Non-pigmented ciliary epithelial cell (primary cell): ENCODE data around the genes RHBDF1, MPG, CAPN15, METTL26 and ANTKMT.

DNA sequence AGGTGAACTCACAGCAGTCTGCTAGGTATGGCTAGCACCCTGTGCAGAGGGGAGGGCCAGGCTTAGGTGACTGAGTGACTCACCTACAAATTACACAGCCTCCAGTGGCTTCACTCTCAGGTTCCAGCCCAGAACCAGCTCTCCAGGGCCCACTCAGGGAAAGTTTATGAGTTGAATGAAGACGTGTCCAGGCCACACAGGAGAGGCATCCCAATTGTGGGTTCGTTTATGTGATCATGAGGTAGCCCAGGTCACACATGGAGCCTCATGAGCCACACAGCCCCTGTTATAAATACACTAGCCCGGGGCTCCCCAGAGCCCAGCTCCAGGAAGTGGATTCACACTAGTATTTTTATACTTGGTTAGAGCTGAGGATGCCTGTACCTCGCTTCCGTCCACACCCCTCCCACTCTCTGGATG is 27.5 kb downstream of the POLR3K start:
- RRBS: no CpG with 5 or more reads among the region's 5 CpGs

- RRBS: 5% methylated on average over 11 of the region's 86 CpGs
These were observed at the start of gene RHBDF1 for GRCh38 chr16:72348-73359. RHBDF1 (minus strand) TSS chr16:72631.

DNA sequence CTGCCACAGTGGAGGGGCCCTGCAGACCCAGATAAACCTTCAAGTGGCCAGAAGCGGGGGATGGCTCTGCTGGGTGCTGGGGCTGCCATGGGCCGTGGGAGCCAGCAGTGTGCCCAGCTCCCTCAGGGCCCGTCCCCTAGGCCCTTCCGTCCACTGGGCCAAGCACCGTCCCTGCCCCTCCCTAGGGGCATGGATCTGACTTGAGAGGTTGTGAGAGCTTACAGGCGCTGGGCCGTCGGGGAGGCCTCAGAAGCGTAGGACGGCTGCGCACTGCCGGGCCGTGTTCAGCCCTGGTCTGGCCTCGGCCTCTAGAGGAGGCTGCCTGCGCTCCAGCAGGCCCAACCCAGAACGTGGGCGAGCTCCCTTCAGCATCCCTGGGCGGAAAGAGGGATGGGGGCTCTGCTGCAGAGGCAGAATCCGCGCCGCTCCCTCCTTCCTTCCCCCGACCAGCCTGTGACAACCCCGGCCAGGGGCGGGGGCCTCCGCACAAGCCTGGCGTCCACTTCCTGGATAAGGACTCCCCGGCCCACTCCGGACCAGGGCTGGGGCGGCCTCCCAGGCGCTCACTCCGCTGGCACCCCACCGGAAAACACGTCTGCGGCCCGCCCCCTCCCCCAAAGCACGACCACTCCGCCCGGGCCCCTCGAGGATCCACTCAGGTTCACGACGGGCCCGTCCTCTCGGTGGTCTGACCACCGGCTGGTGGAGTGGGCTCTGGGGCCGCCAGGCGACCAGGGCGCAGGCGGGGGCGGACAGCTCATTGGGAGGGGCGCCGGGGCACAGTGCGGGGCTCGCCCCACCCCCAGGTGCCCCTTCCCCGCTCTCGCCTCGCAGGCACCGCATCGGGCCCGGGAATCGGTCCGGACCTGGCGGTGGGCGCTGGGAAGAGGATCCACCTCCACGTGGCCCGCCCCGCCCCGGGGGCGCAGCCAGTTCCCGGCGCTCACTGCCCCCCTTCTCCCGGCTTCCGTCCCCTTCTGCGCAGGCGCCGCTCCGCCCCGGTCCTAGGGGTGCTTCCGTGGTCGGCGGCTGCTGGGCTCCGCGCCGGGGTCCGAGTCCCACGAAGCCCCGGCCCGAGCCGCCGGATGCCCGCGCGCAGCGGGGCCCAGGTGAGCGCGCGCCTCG is at the start of gene MPG:
MPG (plus strand) TSS at position 1,001 of the 1,125 bp plus-strand sequence.
- RRBS: 2% methylated on average over 63 of the region's 97 CpGs

- RRBS: 89% methylated on average over 5 of the region's 28 CpGs
These were observed 4.8 kb downstream of the MPG start for GRCh38 chr16:82603-83424.

DNA sequence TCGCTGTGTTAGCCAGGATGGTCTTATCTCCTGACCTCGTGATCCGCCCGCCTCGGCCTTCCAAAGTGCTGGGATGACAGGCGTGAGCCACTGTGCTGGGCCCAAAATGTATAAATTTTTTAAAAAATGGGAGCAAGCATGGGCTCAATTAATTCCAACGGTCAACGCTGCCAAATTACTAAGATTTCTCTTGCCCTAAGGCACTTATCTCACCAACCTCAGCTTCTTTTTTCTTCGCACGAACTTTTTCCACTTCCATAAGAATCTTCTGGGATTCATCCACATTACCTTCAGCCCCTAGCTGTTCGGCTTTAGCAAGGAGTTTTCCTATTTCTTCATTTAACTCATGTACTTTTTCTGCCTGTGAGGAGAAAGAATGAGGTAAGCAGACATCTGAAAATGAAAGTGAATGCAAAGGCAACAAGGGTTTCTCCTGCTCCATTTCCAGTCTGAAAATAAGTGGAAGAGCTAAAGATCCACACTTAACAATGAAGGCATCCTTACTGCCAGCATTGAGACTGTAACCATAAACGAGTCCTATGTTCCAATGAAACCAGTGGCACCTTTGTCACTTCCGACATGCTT is 23.4 kb downstream of the LUC7L start:
- RRBS: no CpG with 5 or more reads among the region's 13 CpGs

DNA sequence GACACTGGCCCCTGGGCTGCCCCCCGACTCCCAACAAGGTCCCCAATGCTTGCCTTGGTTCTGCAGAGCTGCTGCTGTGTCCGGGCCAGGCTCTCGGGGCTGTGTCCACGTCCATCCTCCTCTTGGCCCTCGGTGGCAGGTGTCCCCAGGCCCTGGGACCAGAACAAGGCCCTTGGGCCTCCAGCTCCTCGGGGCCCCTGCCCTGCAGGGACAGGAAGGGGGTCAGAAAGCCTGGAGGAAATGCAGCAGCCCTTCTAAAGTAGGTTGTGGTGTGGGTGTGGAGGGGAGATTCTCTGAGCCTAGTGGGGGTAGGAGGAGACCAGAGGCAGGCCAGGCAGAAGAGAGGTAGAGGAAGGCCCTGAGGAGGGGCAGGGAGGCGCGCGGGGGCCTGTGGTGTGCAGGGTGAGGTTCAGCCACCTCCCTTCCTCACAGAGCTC is 2.5 kb upstream of the AXIN1 start:
- RRBS: no CpG with 5 or more reads among the region's 9 CpGs

DNA sequence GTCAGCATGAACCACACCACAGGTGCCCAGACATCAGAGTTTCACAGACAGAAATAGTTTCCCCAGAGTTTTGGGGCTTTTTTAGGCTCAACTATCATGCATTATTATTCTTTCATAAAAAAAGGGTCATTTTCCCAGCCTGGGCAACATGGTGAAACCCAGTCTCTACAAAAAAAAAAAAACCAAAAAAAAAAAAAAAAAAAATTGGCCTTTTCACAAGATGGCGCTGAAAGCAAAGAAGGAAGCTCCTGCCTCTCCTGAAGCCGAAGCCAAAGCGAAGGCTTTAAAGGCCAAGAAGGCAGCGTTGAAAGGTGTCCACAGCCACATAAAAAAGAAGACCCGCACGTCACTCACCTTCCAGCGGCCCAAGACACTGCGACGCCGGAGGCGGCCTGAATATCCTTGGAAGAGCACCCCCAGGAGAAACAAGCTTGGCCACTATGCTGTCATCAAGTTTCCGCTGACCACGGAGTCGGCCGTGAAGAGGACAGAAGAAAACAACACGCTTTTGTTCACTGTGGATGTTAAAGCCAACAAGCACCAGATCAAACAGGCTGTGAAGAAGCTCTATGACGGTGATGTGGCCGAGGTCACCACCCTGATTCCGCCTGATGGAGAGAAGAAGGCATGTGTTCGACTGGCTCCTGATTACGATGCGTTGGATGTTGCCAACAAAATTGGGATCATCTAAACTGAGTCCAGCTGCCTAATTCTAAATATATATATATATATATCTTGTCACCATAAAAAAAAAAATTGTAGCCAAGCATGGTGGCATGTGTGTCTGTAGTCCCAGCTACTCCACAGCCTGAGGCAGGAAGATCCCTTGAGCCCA is 5.0 kb upstream of the PGAP6 start:
- RRBS: no CpG with 5 or more reads among the region's 22 CpGs

GRCh38 chr16:424312-424604 is 1.2 kb upstream of the RAB11FIP3 start:
- RRBS: no CpG with 5 or more reads among the region's 10 CpGs

GRCh38 chr16:523999-524724 is 3.4 kb upstream of the CAPN15 start:
- RRBS: 83% methylated on average over 6 of the region's 16 CpGs

DNA sequence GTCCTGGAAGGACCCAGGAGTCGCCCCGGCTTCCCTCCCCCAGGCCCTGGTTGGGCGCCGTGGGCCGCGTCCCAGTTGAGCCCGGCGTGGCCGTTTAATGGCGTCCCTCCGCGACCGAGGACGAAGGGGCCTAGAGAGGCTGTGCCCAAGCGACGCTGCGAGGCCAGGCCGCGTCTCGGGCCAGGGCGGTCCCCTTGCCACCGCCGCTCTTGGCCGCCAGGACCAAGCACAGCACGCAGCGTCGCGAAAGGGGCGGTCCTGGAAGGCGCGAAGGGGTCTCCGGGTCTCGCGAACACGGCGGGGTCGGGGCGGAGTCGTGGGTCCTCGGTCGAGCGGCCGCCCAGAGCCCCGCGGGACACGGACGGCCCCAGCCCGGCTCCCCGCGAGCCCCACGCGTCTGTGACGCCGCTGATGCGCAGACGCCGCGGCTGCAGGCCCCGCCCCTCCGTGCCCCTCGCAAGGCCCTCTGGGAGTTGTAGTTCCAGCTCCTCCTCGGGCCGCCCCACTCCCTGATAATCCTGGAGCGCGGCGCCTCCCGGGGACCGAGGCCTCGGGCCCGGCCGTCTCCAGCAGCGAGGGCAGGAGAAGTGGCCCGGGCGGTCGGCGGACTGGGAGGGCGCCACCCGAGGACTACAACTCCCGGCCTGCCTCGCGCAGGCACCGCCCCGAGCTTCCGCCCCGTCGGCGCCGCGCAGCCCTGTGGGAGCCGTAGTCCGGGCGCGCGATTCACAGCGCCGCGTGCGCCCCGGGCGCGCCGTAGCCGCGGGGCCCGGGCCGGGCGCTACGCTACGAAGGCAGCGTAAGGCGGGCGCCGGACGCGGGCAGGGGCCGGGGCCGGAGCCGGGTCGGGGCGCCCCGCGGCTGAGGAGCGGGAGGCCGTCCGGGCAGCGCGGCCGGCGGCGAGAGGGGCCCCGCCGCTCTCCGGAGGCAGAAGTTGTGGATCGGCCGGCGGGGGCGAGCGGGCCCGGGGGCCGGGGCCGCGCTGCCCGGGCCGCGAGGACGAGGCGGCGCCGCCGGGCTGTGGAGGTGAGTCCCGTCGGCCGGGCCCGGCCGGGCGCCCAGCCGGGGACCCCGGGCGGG is at the start of gene CAPN15:
CAPN15 (plus strand) TSS at position 709 of the 1,080 bp plus-strand sequence.
- RRBS: 2% methylated on average over 45 of the region's 159 CpGs

DNA sequence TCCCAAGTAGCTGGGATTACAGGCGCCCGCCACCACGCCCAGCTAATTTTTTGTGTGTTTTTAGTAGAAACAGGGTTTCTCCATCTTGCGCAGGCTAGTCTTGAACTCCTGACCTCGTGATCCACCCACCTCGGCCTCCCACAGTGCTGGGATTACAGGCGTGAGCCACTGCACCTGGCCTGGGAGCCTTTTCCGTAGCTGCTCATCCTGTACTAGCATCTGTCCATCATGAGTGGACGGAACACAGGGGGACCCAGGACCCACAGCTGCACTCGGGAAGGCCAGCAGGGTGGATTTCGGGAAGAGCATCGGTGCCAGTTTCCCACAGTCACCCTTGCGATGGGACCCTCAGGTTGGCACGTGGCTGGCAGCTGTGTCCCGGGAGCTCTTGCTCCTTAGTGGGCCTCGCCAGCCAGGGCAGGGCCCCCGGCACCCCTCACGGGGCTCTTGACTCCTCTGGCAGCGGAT is 9.1 kb downstream of the CAPN15 start:
- RRBS: 93% methylated on average over 4 of the region's 19 CpGs

GRCh38 chr16:541942-542687 is 14.6 kb downstream of the CAPN15 start:
- RRBS: no CpG with 5 or more reads among the region's 28 CpGs

DNA sequence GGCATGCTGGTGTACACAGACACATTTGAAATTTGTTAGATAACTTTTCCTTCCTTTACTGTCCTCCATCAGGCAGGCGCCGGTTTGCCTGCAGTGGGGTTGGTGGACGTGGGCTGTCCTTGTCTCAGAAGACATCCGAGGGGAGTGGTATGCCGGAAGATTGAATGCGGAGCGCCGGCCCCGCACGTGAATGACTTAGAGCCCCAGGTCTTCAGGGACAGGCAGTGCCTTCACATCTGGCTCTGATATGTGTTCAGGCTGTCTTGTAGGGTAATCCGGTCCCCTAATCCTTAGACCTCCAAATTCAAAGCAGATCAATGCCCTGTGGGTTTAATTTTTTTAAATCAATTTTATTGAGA is 13.4 kb downstream of the RAB40C start:
- RRBS: 77% methylated on average over 8 of the region's 11 CpGs

DNA sequence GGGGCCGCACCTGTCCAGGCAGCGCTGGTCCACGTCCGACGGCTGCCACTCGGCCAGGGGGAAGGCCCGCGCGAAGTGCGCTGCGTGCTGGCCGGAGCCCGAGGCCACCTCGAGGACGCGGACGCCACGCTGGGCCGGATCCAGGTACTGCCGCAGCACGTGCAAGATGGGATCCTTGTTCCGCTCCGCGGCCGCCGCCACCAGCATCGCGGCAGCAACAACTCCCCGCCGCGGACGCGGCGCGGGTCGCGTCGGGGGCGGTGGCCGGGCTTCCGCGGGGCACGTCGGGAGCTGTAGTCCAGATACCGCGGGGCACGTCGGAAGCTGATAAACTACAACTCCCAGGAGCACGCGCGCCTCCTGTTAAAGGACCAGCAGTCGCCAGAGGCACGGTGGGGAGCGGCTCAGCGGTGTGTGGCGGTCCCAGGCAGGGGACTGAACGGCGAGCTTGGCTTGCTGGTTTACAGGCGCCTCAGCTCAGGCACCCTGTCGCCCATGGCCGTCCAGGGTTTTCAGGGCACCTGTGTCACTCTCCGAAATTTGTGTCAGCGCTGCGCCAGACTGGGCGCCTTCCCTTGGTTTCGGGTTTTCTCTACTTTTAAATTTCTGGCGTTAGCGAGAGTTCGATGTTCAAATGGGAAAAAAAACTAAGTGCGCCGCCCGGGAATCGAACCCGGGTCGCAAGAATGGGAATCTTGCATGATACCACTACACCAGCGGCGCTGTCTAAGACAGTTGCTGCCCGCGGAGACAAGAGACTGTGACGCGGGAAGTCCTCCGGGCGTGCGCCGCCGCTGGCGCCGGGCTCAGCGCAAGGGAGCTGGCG is at the start of gene METTL26:
METTL26 (minus strand) TSS at position 222 of the 826 bp plus-strand sequence.
- RRBS: under 1% methylated on average over 23 of the region's 90 CpGs

DNA sequence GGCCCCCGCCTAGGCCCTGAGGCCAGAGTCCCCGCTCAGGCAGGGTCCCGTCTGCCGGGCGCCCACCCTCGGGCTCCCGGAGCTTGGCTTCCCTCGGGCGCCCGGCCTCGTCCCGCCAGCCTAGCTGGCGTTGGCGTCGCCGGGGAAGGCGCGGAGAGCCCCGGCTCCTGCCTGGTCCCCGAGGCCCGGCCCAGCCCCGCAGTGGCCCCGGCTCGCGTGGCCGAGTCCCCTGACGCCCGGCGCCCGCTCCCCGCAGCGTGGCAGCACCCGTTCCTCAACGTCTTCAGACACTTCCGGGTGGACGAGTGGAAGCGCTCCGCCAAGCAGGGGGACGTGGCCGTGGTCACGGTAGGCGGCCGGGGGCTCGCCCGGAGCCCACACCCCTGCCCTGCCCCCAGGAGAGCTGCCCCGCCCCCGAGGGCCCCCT is 355 bp downstream of the WDR90 start:
- RRBS: 2% methylated on average over 27 of the region's 47 CpGs

DNA sequence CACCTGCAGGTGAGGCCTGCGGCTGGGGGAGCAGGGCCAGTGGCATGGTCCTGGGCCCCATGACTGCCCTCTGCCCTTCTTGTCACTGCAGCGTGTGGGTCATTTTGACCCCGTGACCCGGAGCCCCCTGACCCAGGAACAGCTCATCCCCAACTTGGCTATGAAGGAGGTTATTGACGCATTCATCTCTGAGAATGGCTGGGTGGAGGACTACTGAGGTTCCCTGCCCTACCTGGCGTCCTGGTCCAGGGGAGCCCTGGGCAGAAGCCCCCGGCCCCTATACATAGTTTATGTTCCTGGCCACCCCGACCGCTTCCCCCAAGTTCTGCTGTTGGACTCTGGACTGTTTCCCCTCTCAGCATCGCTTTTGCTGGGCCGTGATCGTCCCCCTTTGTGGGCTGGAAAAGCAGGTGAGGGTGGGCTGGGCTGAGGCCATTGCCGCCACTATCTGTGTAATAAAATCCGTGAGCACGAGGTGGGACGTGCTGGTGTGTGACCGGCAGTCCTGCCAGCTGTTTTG is 1.8 kb downstream of the JMJD8 start:
- RRBS: no CpG with 5 or more reads among the region's 17 CpGs

- RRBS: no CpG with 5 or more reads among the region's 6 CpGs
These were observed 2.7 kb upstream of the WDR24 start for GRCh38 chr16:692866-693253.

- RRBS: 26% methylated on average over 14 of the region's 19 CpGs
These were observed 1.6 kb upstream of the FBXL16 start for GRCh38 chr16:706999-707765.

- RRBS: 2% methylated on average over 32 of the region's 58 CpGs
These were observed at the start of gene ANTKMT for GRCh38 chr16:720754-721238. ANTKMT (plus strand) TSS chr16:721146.

DNA sequence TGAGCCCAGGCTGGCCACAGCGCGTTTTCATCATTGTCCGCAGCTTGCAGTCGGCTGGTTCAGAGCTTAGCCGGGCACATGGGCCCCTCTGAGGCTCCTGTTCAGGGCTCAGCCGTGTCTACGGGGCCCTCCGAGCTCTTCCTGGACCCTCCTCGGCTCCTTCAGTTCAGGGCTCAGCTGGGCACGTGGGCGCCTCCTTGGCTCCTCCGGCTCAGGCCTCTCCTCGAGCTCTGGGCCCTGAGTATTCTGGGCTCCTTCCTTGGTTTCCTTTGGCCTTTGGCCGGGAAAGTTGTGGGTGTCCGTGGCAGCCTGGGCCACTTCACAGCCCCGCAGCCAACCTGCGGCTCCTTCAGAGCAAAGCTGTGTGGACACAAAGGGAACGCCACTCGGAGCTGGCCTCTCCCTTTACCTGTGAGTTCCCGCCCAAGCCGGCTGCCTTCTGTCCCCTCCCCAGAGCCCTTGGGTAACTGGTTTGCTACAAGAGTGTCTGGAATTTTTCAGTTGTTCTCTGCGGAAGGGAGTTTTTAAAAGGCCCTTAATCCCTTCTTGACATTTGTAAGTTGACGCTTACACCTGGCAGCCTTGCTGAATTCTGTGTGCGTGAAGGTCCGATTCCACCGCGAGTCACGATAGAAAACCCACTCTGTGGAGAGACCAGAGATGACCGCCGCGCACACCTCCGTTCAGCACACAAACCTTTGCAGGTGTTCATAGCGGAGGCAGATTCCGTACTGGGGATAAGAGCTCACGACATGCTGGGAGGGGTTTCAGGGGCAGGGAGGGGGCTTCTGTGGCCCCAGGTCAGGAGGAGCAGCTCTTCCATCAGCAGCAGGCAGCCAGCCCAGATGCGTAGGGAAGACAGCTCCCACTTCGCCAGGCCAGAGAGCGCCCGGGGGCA is 993 bp upstream of the MSLN start:
- RRBS: 70% methylated on average over 3 of the region's 39 CpGs